Measurements from ENCODE around the gene MLLT10.

DNA sequence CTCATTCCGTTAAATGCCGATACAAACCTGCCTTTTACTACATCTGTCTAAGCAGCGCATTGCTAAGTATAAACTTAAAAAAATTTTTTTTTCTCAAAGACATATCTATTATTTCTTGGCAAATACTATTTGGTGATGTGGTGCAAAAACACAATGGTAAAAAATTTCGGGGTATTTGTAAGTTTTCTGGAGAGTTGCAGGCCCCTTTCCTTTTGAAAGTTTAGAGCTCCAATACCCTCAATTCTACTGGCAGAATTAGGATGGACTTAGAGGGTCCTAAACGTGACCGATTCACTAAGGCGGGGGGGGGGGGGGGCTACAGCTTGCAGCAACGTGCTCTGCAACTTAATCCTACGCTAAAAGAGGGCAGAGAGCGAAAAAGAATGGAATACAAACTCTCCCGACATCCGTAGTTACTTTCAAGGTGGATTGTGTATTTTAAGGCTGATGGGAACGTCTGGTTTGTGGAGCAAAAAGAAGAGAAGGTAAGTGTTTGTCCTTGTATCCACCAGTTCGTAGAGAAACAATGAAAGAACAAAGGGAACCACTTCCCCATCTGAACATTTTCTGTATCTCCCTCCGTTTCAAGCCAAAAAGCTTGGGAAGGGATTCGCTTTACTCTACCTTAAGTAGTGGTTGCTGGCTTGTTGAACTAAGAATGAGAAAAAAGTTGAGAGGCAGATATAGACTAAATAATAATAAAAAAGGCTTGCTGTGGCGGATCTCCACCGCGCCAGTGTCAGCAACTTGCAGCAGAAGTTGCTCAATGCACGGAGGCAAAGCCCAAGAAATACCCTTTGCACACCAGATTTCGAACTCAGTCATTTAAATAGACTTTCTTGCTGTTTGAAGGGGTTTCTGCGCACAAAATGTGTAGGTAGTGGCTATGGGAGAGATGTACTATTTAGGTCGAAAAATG, 932 bp downstream of the SKIDA1 start:
- PRO-cap, result no peak

GRCh38 chr10:21528729-21529328, 3.3 kb upstream of the SKIDA1 start:
- PRO-cap, result no peak

DNA sequence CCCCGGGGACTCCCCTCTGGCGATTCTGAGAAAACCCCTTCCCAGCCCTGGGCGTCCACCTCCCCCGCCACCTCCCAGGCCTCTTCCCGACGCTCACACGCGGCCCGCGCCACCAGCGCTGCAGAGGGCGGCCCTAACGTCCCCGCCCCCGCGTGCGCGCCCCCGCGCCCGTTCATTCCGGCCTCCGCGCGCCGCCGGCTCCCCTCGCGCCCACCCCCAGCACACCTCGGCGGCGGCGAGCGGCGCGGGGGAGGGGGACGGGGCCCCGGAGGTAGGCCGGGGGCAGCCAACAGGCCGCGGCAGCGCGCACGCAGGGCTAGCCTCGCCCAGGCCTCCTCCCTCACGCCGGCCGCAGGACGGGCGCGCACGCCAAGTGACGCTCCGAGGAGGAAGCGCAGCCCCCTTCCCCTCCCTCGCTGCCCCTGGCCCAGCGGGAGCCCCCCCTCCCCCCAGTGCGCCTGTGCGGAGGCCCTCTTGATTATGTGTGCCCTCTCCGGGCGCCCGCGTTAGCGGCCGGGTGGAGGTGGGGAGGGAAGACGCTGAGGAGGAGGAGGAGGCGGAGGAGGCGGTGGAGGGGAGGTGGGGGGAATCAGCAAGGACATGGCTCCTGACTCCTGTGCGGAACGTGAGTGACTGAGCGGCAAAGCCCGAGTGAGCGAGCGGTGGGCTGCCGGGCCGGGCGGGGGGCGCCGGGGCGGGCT, at the start of gene MLLT10:
TSS of gene MLLT10 (plus strand) at position 363 of the 701 bp plus-strand sequence.
- PRO-cap, result bidirectional peak, plus-strand start at position 372 of the sequence, minus-strand start at position 85 of the sequence

- PRO-cap, result unidirectional peak, minus-strand start at chr10:21535446
Observed at GRCh38 chr10:21535328-21535787, 1.3 kb downstream of the MLLT10 start.

DNA sequence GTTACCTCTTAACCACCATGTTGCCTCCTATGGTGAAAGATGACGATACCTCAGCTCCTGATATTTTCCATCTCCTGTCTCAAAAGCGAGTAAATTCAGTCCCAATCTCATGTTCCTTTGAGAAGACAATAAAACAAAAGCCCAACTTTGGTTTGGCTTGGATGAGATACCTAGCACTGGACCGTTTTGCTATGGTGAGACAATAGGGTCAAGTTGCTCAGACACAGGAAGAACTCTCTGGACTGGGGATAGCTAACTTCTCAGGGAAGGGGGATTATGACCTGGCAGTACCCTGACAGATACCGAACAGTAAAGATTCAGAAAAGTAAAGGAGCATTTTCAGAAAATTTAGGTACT, 10.1 kb downstream of the MLLT10 start:
- PRO-cap, result no peak

GRCh38 chr10:21653658-21654649, 119.9 kb downstream of the MLLT10 start:
- PRO-cap, result no peak

DNA sequence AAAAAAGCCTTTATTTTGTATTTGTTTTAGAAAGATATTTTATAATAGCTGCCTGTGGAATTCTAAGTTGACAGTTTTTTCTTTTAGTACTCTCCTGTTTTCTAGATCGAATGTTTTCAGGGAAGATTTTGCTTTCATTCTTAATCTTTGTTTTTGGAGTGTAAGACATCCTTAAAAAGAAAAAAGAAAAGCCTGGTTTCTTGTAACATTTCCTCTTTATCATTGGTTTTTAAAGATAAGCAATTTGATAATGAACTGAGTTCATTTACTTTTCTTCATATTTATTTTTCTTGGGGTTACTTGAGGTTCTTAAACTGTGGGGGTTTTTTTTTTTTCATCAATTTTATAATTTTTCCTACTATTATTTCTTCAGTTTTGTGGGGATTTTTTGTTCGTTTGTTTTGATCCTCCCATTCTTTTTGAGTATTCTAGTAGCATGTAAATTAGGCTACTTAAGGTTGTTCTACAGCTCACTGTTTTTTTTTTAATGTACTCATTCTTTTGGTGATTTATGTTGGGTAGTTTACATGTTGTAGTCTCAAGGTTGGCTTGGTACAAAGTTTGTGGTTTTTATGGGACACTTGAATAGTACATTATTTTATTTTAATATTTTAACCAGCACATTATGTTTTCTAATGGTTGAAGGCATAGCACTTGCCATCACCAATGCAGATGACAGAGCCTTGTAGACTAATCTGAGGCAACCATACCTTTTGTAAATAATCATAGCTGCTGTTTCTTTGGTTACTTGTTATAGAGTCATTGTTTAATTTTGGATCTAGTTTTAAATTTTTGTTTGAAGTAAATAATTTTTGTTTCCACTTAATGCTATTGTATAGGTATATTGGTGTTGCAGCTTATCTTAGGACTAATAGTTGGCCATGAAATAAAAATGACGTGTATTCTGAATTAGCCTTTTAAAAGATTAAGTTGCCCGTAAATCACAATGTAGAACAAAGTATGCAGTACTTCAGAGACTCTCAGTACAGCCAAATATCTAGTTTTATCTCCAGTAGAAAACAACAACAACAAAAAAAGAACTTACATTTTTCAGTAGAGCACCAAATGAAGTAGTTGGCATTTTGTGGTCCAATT, 133.4 kb downstream of the MLLT10 start:
- PRO-cap, result no peak

- PRO-cap, result no peak
Observed at GRCh38 chr10:22031079-22031364, 27.5 kb upstream of the DNAJC1 start.

- PRO-cap, result no peak
Observed at GRCh38 chr10:22251045-22251524, 33.3 kb upstream of the EBLN1 start.

- PRO-cap, result bidirectional peak, plus-strand start at chr10:22251857, minus-strand start at chr10:22251827
Observed at GRCh38 chr10:22251525-22252297, 33.9 kb upstream of the EBLN1 start.

DNA sequence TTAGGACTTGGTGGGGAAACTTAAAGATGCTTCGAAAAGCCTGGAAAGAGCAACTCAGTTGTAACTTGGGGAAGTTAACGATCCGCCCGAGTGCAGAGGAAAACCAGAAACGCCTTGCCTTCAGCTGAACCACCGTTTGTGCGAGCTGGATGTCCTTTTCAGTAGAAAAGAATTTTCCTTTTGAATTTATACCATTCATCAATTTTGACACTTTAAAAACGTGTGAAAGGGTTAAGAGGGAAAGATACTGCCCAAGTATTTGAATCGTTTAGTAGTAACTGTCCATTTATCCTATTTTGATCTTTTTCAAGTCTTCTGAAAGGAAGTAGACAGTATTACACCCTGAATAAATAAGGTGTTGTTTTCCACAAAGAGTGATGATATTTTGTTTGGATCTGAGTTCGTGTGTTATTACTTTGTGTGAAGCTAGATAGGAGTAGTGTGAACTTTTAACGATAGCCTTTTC, 931 bp upstream of the BMI1 start:
- PRO-cap, result no peak

DNA sequence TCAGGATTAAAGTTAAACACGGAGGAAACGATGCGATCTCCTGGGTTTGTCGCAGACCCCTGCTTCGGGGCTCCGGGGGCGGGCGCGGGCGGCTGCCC, 649 bp upstream of the BMI1 start:
- PRO-cap, result no peak

- PRO-cap, result no peak
Observed at GRCh38 chr10:22554285-22555434, 159.7 kb downstream of the PIP4K2A start.

DNA sequence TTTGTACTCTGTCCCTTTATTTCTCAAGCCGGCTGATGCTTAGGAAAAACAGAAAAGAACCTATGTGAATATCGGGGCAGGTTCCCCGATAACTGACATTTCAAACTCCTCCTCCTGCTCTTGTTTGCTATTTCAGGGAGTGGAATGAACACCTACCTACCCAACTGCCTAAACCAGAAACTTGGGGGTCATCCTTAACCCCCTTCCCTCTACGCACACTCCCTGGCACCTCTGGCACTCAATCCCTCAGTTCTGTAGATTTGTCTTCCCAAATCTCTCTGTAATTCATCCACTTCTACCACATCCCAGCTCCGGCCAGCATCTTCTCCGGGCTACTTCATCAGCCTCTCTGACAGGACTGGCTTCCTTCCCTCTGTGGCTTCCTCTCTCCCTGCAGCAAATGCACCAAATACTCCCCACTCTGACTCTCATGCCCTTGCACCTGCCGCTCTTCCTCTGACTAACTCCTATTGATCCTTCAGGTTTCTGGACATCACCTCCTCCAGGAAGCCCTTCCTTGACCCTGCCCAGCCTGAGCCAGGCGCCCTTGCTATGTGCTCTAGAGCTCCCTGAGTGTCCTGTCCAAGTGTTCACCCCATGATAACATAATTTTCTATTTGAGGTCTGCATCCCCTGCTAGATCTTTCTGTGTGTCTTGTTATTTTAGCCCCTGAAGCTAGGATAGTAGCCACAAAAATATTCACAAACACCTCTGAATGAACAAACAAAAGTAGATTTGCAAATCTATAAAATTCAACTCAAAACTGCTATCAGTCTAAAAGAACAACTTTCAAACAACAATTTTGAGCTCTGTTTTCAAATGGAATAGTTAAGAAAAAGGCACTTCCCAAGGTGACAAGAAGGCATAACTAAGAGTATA, 147.9 kb downstream of the PIP4K2A start:
- PRO-cap, result no peak

DNA sequence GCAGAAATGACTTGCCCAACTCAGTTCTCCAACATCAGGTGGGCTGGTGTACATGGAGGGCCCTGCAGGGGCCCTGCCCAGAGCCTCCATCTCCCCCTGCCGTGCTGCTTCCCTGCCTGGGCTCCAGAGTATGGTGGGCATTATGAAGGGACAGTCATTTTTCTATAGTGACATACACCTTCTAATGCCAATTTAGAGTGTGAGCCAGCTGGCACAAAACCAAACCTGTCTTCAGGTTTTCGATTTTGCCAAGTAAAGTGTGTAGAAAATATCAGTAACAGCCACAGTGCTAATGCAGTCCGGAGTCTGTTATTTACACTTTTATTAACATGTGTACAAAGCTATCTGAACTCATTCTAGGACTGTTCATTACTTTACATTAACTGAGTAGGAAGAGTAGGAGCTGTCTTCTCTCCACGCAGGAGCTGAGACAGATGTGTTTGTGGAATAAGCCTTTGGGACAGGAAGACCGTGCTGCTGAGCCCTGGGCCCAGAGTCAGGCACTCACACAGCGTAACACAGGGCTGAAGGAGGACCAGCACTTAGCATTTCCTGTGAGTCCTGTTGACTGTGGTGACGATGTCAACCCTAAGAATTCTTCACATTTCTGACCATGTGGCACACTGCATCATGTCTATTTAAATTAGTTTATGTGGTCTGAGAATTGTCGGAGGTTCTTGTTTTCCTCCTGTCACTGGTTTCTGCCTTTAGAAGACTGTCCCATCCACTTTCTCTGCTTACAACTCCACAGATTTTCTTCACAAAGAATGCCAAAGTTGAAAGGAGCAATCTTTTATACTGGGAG, 117.4 kb downstream of the PIP4K2A start:
- PRO-cap, result no peak

DNA sequence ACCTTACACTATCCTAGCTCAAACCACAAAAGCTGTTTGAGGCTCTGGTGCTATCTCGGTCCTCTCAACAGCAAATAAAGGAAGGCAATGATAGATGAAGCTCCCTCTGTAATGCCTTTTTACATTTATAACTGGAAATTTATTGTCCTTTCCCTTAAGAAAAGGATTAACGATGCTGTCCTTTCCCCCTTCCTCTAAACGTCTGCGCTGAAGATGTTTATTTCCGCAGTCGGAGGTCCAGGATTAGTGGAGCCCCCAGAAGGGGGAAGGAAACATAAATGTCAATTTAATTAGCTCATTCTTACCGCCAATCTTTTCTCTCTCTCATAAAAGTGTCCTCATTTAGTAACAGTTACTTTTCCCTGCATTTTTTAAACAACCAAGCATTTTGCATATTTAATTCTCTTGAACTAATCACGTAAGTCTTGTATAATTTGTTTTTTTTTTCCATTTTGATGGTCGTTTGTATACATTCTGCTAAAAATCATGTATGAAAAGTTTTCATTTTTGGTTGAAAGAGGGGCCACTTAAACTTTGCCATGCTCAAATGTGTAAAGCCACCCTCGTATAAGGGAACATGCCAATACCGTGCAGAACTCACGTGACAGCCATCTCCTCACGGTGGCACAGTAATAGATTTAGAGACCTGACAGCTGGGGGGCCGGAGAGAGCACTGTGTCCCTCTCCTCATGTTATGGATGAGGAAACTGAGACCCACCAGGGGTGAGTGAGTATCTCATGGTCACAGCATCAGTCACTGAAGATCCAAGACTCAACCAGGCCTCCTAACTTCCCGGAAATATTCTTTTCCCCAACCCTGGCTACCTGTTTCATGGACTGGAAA, 114.4 kb downstream of the PIP4K2A start:
- PRO-cap, result no peak

GRCh38 chr10:22613026-22613402, 101.4 kb downstream of the PIP4K2A start:
- PRO-cap, result no peak

- PRO-cap, result no peak
Observed at GRCh38 chr10:22632696-22633513, 81.5 kb downstream of the PIP4K2A start.

GRCh38 chr10:22711489-22712011, 2.8 kb downstream of the PIP4K2A start:
- PRO-cap, result no peak

DNA sequence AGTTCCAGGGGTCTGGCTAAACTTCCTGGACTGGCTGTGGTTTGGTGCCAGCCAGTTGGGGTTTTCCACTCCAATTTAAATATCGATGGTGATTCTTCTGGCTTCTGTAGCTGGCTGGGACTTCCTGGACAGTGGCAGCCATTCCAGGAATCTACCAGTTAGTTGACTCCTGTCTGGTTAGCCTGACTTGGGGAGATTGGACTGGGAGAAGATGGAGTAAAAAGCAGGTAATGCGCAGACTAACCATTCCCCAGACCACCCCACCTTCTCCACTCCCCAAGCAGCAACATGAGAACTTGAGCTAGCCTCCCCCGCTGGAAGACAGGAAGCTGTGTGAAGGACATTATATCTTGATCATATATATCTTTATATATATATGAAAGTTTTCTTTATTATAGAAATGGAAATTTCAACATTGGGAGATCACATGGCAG, 6.3 kb upstream of the PIP4K2A start:
- PRO-cap, result no peak

Measured in ureter (tissue), 1 donor.